Smooth muscle cell (in vitro differentiated cells): Measurements from ENCODE around the genes CEACAM3, ZNF574, PSG7, PSG11 and PSG9.

- RAMPAGE, long total RNA = no peak
Measured at GRCh38 chr19:41796363-41796899, at the start of gene CEACAM3. Gene CEACAM3, plus strand, starts transcription at chr19:41796587.

DNA sequence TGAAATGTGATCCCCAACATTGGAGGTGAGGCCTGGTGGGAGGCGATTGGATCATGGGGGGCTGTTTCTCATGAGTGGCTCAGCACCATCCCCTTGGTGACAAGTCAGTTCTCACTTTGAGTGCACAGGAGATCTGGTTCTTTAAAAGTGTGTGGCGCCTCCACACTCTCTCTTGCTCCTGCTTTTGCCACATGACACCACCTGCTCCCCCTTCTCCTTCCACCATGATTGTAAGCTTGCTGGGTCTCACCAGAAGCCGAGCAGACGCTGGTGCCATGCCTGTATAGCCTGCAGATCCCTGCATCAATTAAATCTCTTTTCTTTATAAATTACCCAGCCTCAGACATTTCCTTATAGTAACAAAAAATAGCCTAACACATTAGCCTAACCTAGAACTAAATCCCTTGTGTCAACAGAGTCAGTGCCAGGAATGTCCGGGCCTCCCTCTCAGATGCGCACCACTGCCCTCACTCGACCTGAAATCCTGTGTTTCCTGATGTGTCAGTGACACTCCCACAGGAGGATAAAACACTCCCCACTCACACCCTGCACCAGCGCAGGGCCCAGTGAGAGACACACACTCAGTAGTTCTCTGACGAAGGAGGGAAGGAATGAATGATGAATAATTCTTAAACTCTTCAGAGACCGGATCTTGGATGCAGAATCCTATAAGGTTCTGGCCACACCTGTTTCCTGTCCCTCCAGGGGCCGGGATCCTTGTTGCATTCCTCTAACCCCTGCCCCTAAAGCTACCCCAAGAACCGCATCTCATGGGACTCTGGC is 3.0 kb downstream of the CEACAM3 start:
- RAMPAGE, long total RNA = no peak

- RAMPAGE, long total RNA = no peak
Measured at GRCh38 chr19:41887332-41887774, 4.4 kb downstream of the ARHGEF1 start.

DNA sequence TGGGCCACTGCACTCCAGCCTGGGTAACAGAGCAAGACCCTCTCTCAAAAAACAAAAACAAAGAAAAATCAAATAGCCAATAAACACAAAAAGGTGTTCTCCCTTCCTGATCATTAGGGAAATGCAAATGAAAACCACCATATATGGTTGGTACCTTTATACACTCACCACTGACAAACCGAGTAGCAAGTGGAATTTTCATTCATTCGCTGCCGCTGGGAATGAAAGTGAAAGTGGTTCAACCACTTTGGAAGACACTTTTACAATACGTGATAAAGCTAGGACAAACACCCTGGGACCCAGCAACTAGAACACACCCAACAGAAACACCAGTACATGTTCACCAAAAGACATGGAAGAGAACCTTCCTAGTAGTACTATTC is 21.0 kb downstream of the GRIK5 start:
- RAMPAGE, long total RNA = no peak

DNA sequence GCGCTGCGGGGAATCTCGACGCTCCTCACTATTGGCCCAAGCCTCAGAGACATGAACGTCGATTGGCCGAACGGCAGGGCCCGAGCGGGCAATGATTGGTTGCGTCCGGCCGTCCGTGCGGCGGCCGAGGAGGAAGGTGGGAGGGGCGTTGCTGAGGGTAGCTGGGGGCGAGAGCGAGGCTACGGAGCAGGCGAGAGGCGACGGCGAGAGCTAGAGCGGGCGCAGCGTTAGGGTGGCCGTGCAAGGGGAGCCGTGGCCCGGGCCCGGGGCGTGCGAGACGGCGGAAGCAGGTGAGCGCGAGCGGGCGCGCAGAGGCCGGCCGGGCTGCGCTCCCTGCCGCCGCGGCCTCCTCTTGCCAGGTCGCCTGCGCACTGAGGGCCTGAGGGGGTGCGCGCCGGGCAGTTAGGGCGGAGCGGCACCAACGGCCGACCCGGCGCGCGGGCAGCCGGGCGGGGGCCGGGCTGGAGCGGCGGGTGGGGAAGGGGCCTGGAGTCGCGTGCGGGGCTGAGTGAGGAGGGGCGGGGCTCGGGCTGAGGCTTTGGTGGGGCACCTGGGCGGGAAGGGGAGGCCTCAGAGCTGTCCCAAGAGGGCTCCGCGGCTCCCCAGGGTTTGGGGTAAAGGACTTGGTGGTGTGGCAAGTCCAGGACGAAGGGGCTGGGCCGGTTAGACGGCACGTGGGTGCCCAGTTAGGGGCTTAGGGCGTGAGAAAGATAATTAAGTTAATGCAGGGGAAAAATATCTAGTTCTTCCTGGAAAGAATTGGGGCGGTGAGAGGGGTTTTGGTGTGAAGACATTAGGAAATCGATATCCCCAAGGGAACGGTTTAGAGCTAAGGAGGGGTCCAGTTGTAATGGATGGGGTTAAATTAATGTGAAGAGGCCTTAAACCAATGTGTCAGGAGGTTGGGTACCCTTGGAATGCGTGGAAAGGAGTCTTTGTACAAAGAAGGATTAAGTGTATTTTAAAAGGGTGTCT is at the start of gene ZNF574:
TSS of gene ZNF574 (plus strand) at position 170 of the 975 bp plus-strand sequence.
- RAMPAGE, long total RNA = start-site peak on the plus strand centred at position 180 of the sequence, 32 bp wide, 44 and 51 reads in 2 replicates

DNA sequence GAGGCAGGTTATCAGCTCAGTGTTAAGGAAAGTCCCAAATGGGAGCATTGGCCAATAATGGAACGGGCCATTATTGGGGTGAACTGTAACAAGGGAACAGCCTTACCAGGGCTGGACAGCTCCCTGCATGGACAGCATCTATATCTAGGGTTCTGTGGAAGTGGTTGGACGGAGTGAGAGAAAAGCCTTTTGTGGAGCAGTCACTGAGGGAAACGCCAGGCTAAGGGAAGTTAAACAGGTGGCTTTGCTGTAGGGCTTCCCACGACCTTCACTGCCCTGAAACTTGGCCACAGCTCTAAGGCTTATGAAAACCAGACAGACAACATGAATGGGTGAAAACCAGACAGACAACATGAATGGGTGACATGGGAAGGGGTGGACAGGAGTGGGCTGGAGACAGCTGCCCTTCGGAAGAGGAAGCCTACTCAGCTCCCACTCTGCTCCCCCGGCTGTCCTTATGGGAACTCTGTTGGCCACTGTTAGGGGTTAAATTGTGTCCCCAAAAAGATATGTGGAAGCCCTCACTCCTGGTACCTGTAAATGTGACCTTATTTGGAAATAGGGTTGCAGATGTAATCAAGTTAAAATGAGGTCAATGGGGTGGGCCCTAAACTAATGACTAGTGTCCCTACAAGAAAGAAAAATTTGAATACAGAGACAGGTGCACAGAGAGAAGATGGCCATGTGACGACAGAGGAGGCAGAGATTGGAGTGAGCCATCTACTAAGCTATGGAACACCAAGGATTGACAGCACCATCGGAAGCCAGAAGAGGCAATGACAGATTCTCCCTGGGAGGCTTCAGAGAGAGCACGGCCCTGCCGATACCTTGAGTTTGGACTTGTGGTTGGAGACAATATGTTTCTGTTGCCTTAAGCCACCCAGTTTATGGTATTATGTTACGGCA is 16.7 kb downstream of the POU2F2 start:
- RAMPAGE, long total RNA = no peak

- RAMPAGE, long total RNA = no peak
Measured at GRCh38 chr19:42122682-42123633, 9.3 kb downstream of the POU2F2 start.

- RAMPAGE, long total RNA = no peak
Measured at GRCh38 chr19:42207655-42208473, 9.6 kb downstream of the DEDD2 start.

GRCh38 chr19:42247432-42248449 is 5.3 kb upstream of the GSK3A start:
- RAMPAGE, long total RNA = no peak

DNA sequence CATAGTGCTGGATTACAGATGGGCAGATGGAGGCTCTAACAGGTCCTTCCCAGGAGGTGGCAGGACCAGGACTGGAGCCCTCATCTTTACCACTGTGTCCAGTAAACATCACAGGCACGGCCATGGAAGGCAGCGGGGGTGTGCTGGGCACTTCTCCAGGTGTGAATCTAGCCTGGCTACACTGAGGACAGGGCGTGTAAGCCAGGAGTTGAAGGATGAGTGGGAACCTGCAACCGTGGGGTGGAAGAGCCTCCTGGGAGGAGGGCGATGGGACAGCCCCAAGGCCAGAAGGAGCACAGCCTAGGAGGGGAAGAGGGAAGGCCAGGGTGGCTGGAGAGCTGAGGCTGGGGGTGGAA is 6.1 kb downstream of the CIC start:
- RAMPAGE, long total RNA = no peak

DNA sequence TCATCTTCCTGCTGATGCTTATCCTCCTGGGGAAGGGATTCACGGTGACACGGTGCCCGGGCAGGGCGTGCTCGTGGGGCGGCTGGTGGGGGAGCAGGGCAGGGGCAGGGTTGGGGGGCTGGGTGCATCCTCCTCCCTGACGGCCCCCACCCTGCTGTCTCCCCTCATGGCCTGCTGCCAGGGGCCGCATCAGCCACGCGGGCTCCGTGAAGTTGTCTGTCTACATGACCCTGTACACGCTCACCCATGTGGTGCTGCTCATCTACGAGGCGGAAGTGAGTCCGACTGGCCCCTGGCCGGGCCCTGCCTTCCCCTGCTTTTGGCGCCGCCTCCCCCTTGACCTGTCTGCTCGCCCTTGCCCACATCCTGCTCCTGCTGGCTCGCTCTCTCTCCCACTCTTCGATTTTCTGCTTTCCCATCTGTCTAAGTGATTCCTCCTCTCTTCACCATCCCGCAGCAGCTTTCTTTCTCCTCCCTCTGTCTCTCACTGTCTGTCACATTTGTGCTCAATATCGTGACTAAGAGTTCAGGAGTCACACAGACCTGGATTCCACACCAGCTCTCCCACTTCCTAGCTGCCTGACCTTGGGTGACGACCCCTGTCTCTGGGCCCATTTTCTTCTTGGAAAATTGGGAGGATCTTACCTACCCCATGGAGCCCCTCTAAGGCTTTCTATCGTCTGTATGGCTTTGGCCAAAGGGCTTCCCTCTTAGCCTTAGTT is 3.7 kb downstream of the TMEM145 start:
- RAMPAGE, long total RNA = no peak

- RAMPAGE, long total RNA = no peak
Measured at GRCh38 chr19:42326016-42326643, 695 bp downstream of the MEGF8 start.

- RAMPAGE, long total RNA = no peak
Measured at GRCh38 chr19:42450678-42450947, 7.9 kb upstream of the CXCL17 start.

DNA sequence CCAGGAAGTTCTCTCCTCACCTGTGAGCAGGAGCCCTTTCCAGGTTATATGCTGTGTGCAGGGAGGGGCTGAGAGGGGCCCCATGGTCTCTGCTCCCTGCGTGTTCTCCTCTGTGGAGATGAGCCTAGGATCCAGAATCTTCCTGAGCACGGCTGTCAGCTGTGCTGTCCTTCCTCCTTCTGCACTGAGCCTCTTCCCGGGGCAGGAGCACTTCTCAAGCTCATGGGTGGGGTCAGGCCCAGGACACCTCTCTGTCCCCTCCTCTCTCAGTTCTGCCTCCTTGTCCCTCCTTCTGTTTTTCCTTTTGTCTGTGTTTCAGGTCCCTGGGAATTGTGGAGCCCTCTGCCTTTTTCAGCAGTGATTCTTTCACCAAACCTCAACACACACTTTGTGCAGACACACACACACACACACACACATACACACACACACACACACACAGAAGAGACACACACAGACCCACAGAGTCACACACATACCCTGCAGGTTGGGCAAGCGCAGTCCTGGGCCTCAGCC is at the start of gene PSG7:
TSS of gene PSG7 (minus strand) at position 215 of the 516 bp plus-strand sequence.
- RAMPAGE, long total RNA = no peak

- RAMPAGE, long total RNA = no peak
Measured at GRCh38 chr19:43026274-43026751, at the start of gene PSG11. Gene PSG11, minus strand, starts transcription at chr19:43026469.

DNA sequence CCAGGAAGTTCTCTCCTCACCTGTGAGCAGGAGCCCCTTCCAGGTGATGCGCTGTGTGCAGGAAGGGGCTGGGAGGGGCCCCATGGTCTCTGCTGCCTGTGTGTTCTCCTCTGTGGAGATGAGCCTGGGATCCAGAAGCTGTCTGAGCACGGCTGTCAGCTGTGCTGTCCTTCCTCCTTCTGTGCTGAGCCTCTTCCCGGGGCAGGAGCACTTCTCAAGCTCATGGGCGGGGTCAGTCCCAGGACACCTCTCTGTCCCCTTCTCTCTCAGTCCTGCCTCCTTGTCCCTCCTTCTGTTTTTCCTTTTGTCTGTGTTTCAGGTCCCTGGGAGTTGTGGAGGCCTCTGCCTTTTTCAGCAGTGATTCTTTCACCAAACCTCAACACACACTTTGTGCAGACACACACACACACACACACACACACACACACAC is at the start of gene PSG9:
TSS of gene PSG9 (minus strand) at position 183 of the 430 bp plus-strand sequence.
- RAMPAGE, long total RNA = no peak

DNA sequence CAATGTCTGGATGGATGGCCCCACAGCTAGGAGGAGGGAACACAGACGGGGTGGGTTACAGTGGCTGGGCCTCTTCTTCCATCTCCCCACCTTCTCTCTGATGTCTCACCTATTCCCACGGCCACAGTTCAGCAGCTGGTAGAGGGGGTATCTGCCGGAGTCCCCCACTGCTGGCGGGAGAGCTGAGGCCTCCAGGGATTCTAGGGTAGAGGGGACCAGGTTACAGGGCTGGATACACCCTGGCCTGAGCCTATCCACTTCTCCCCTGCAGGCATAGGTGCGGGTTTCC is 17.9 kb downstream of the PHLDB3 start:
- RAMPAGE, long total RNA = no peak

GRCh38 chr19:43496807-43497448 is 7.6 kb downstream of the PHLDB3 start:
- RAMPAGE, long total RNA = no peak

DNA sequence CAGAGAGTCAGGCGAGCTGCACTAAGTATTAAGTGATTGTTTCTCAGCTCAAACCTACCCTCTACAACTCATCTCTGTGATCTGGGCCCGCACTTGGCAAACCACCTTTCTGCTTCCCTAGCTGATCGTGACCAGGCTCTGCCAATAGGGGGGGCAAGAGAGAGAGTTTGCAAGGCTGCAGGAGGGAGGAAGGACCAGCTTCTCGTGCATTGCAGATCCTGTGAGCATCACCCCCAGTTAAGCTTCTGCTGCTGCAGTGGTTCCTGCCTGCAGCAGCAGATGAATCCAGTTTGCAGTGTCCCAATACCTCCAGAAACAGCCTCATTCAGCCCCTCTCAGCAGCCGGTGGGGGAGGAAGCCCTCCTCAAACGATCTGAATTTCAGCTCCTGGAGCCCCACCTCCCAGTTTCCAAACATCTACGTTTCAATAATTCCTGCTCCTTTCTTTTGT is 20.1 kb downstream of the XRCC1 start:
- RAMPAGE, long total RNA = no peak

GRCh38 chr19:43607412-43608184 is 4.3 kb upstream of the SRRM5 start:
- RAMPAGE, long total RNA = no peak